ENCODE measurements around a stretch of chr4.

GRCh38 chr4:119481789-119482549, 146.6 kb downstream of the PDE5A start:
- PRO-cap = no peak

- PRO-cap = no peak
Observed at GRCh38 chr4:119954477-119954984, 112.1 kb downstream of the MAD2L1 start.

DNA sequence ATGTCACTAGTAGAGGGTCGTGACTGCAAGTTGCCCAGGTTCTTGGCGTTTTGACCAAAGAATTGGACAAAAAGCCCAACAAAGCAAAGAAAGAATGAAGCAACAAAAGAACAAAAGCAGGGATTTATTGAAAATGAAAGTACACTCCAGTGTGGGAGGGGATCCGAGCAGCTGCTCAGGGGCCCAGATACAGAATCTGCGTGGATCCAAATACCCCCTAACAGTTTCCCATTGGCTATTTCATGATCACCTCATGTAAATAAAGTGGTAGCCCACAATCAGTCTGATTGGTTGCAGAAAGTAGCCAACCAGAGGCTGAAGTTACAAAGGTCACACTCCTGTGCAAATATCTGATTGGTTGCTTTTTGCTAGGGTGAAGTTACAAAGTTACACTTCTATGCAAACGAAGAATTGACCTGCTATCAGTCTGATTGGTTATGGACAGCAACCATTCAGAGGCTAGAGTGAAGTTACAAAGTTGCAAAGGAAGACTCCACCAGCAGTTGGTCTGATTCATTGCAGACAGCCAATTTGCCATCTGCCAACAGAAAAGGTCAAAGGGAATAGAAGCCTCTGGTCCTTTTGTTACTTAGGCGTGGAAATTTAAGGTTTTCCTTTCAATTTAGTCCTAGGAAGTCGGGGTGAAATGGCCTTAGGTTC, 377.8 kb downstream of the PRDM5 start:
- PRO-cap = no peak

GRCh38 chr4:120816416-120816873, 106.1 kb downstream of the PRDM5 start:
- PRO-cap = no peak

DNA sequence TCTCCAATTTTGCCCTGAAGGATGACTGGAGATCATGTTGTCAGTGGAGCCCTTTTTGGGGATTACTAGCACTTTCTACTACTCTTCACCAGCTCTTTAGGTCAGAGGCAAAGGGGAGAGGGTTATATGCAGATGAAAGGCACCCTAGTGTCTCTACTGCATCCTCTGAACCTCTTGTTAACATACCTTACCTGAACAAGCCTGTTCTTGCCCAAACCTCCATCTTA, 1.2 kb downstream of the PRDM5 start:
- PRO-cap = no peak

- PRO-cap = no peak
Observed at GRCh38 chr4:121039852-121040280, 32.5 kb downstream of the NDNF start.

DNA sequence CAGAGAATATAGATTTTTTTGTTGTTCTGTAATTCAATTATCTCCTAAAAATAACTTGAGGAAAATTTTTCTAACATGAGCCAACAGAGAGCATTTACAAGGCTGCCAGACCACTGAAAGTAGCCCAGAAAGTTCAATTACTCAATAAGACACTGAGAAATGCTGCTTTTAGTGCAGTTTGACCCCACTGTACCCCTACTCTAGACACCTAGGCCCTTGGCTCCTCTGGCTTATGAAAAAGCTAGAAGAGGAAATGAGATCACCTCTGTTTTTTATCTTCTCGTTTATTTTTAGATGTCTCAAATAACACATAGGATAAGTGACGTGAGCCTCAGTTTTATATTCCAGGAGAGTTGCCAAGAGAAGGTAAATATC, 24.6 kb downstream of the TNIP3 start:
- PRO-cap = no peak

DNA sequence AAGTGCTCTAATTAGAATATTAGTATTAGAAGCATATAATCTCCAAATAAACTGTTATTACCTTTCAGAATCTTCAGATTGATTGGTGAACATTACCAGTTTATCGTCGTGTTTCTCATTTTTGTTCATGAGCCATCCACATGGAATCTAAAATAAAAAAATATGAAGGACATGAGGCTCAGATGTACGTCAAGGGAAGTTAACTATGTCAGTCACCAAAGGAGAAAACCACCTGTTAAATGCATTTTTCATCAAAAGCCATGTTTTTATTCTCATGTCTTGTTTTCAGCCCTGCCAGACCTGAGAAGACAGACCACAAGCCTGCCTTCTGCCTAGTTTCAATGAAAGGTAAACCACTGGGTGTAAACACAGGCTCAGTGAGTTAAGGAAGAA, 52.2 kb upstream of the TNIP3 start:
- PRO-cap = no peak

DNA sequence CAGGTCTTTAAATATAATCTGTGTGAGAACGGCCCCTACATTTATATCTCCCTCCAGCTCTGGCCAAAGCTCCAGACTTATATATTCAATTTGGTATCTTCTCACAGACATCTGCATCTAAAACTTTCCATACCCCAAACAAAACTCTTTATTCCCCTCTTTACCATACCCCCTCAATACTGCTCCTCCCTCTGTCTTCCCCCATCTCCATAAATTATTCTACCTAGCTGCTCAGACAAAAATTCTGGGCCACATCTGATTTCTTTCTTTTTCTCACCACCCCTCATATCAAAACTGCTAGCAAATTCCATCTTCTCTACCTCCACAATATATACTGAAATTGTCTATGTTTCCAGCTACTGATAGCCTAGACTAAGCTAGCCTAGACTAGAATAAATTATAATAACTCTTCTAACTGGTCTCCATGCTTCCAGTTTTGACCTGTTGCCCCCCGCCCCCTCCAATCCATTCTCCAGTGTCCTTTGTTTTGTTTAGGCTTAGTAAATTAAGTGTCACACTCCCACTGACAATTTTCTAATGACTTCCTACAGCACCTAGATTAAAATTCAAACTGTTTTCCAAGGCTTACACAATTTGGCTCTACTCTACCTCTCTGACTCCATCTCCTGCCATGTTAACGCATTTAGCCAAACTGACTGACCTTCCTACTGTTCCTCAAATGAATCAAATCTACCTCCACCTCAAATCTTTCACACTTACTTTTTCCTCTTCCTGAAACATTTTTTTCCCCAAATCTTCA, 16.8 kb downstream of the BBS7 start:
- PRO-cap = no peak

GRCh38 chr4:122189724-122190202, 37.6 kb downstream of the BLTP1 start:
- PRO-cap = no peak

DNA sequence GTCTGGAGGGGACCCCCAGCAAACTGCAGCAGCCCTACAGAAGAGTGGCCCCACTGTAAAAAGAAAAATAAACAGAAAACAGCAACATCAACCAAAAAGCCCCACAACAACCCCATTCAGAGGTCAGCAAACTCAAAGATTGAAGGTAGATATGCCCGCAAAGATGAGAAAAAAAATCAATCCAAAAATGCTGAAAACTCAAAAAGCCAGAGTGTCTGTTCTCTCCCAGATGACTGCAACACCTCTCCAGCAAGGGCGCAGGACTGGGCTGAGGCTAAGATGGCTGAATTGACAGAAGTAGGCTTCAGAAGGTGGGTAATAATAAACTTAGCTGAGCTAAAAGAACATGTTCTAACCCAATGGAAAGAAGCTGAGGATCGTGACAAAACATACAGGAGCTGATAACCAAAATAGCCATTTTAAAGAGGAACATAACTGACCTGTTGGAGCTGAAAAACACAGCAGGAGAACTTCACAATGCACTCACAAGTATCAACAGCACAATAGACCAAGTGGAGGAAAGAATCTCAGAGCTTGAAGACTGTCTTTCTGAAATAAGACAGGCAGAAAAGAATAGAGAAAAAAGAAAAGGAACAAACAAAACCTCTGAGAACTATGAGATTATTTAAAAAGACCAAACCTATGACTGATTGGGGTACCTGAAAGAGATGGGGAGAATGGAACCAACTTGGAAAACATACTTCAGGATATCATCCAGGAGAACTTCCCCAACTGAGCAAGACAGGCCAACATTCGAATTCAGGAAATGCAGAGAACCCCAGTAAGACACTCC, 84.1 kb upstream of the ADAD1 start:
- PRO-cap = no peak

DNA sequence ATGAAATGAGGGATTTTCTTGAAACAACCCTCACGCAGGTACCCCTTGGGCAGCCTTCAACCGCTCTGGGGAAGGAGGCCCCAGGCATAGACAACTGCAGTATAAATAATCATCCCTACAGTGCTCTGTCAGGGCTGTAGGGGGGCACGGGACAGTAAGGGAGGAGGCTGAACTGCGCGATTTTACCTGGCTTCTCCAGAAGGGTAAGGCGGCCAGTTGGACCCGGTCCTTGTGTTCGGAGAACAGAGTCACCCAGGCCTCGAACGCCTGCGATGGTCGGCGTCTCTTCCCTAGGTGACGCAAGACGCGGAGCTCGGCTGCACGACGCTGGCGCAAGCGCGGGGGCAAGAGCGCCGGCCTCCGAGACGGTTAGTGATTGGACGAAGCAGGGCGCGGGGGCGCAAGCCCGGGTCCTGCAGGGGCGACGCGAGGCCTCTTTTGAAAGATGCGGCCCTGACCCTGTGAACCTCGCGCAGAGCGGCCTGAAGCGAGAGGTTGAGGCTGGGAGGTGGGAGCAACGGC, 328 bp downstream of the ADAD1 start:
- PRO-cap = no peak

DNA sequence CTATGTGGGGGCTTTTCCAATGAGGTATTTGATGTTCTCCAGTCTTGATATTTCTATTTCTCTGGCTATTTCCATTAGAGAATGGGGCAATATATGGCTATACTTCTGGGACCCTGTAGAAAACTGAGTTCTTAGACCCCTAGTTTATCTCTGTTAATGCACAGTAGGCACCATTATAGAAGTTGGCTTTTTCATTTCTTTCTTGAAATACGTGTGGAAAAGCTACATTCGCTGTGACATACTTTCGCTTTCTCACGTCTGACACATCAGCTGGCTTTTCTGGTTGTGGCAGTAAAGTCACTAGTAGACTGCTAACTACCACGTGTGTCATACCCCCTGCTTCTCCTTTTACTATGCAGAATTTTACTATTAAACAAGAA, 1.9 kb upstream of the IL2 start:
- PRO-cap = no peak

- PRO-cap = no peak
Observed at GRCh38 chr4:122920937-122921441, 1.4 kb downstream of the NUDT6 start.

DNA sequence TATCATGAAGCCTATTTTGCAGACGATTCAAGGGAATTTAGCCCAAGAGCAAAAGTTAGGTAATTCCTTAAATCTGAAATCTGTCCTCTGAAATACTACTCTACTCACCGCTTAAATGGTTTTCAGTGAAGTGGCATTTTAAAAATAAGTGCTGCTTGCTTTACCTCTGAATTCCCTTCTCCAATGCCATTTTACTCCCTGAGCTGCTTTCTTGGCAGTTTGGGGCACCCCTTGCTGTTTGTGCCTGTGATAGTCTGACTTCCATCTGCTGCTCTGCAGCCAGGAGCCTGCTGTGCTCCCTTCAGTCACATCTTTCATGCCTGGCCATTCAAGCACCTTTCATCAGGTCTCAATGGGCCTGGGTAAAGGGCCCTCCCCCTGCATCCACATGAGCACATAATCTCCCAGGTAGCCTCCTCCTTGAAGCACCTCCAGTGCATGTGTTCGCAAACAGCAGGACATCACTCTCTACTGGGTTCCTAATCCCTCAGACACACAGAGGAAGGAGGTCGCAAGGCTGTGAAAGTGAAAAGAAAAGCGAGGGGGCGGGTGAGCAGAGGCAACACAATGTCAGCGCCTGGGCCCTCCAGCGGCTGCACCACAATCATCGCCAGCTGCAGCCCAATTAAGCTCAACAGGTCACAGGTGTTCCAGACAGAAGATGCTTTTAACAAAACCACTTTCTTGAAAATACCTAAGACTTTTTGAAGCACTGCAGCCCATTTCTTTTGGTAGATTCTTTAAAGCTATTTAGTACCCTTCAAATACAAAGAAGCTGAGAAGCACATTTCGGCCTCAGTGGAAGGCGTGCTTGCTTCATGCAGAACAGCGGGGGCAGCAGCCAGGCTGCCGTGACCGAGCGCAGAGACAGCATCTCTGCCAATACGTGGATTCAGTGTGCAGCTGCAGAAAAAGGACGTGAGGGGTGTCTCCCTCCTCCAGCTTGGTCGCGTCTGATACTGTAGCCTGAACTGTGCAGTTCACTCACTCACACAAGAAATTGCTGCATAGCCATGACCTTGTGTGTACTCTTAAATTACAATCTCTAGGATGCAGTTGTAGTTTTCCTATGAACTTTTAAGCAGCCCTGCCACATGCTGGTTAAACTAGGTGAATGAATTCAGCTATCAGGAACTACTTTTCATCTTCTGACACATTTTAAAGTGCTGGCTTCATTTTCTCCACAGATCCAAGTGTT, 92.3 kb upstream of the SPRY1 start:
- PRO-cap = no peak

GRCh38 chr4:123398221-123398662, 1.6 kb downstream of the SPRY1 start:
- PRO-cap = bidirectional peak, plus-strand start at chr4:123398618, minus-strand start at chr4:123398303

GRCh38 chr4:123400029-123400454, 3.4 kb downstream of the SPRY1 start:
- PRO-cap = no peak

DNA sequence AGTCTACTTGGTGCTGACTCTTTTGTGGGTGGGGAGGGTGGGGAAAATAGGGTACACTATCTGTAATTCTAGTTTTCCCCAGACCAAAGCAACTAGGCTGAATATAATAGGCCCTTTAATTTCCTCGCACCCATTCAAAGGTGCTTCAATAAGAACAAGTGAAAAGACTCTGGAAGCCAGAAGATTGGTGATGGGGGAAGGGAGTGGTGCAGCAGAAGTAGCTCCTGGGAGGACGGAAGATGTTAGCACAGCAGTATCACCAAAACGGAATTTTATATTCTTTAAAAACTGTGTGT, 47.1 kb downstream of the SPRY1 start:
- PRO-cap = no peak

GRCh38 chr4:123505422-123506308, 109.1 kb downstream of the SPRY1 start:
- PRO-cap = no peak

GRCh38 chr4:123857099-123857463, 460.5 kb downstream of the SPRY1 start:
- PRO-cap = no peak